NALM6 (cell line): ENCODE measurements around the gene ZNF425.

- PRO-cap: no peak
These were observed 533.8 kb upstream of the CNTNAP2 start for GRCh38 chr7:145582938-145583163.

DNA sequence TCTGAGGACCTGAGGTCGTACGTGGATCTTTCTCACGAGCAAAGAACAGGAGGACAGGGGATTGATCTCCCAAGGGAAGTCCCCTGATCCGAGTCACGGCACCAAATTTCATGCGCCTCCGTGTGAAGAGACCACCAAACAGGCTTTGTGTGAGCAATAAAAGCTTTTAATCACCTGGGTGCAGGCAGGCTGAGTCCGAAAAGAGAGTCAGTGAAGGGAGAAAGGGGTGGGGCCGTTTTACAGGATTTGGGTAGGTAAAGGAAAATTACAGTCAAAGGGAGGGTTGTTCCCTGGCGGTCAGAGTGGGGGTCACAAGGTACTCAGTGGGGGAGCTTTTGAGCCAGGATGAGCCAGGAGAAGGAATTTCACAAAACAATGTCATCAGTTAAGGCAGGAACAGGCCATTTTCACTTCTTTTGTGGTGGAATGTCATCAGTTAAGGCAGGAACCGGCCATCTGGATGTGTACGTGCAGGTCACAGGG lies 132.1 kb downstream of the CNTNAP2 start:
- PRO-cap: no peak

- PRO-cap: no peak
These were observed 465.7 kb downstream of the CNTNAP2 start for GRCh38 chr7:146582272-146582681.

DNA sequence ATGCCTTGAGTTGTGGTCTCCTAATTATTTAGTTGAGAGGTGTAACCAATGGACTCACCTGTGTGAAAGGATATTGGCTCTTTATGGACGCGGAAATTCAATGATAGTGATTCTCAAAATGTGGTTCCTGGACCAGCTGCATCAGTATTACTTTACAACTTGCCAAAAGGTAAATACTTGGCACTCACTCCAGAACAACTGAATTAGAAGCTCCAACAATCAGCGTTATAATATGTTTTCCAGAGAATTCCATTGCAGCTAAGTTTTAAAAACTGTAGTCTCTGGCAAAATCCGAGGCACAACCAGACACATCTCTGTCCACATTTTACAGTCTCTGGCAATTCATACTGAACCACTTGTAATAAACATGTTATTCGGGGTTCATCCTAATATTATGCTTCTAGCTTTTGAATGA lies 1144.1 kb downstream of the CNTNAP2 start:
- PRO-cap: no peak

DNA sequence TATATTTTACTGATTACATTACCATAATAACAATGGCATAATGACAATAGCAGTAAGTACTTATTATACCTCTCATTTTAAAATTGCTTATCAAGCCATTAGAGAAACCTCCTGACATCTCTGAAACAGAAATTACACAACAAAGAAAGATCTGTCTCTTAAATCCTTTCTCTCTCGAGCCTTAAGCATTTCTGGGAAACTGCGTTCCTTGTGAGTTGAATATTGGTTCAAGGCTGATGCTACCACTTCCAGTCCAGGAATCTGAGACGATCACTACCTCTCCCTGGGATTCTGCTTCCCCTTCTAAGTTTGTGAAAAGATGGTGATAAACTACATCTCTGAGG lies 334.9 kb upstream of the C7orf33 start:
- PRO-cap: no peak

- PRO-cap: no peak
These were observed 327.8 kb upstream of the C7orf33 start for GRCh38 chr7:148262678-148263254.

DNA sequence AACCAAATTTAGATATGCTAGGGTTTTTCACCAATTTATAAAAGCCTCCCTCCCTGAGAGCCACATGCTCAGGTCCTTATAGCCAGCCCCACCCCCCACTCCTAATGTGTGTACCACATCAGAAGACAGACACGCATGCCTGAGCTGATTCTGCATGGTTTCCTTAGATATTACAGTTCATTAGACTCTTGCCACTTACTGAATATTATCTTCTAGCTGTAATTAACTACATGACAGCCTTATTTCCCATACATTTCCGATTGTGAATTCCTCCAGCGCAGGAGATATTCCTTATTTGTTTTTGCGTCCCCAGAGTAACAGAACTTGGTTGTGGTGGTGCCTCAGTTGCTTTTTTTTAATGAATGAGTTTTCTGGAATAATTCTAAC lies 2.1 kb downstream of the CUL1 start:
- PRO-cap: no peak

DNA sequence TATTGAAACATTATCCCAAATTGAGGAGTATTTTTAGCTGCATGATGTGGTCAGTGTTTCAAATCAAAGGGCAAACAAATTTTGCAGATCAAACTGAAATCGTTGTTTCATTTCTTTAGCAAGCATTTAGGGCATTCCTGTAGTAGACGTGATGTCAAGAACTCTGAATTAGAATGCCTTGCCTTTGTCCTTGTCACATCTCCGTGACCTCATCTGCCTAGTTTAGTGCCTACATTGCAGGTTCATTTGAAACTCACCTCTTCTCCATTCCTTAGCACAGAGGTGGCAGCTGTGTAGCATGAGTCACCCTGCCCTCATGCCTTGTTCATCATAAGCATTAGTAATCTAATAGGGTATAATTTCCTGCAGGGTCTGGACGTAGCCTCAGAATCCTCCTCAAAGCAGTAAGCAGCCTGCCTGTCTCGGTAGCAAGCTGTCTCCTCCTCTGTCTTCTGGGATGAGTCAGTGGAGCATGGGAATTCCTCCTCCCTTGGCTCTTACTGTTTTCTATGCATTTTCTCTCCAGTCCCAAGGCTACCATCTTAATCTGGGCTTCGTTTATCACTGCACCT lies 73.8 kb downstream of the CUL1 start:
- PRO-cap: no peak

DNA sequence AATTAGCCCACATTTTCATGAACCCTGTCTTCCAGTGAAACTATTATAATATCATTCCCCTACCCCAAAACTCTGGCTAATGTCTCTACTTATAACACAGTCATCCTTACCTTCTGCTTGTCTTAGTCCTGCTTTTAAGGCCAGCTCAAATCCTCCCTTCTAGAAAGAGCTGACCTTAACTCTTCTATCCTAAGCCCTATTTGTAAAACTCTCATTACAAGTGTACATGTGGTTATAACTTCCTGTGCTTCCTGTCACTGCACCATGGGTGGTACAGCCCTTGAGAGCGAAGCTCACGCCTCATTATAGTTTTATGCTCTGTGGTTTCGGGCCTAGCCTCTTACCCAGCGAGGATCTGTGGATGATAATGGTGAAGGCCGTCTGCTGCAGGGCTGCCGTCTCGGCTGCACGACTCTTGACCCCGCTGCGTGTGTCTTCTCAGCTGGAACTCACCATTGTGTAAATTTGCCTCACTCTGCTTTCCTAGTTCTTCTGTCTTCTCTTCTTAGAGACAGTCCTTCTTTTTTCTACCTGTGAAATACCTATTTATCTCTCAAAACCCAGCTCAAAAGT lies 74.6 kb downstream of the CUL1 start:
- PRO-cap: no peak

DNA sequence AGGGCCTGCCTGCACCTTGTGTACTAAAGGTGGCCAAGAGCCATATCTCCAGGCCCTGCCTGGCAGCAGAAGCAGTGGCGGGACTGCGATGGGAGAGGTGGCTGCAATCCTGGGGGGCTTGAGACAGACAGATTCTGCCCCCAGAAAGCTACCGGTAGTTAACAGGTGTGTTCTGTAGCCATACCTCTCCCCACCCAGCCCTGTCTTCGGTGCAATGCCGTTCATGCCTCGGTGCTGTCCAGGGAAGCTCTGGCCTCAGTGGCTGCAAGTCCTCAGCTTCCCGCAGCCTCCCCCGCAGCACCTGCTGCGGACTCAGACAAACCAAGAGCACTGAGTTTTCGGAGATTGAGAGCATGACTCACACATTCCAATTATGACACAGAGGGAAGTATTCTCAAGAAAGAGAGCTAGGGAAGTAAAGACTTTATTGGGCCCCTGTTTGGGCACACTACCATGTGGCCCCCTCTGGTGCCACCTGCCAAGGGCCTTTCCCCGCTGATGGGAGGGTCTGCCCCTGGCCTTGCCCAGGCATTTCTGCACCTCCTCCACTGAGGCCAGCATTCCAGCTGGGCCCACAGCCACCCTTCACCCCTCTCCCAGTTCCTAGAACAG lies 30.1 kb upstream of the EZH2 start:
- PRO-cap: no peak

GRCh38 chr7:149126138-149126535 lies at the start of gene ZNF425:
Gene ZNF425 (minus strand): TSS chr7:149126324.
- PRO-cap: bidirectional peak, plus-strand start at chr7:149126408, minus-strand start at chr7:149126273

DNA sequence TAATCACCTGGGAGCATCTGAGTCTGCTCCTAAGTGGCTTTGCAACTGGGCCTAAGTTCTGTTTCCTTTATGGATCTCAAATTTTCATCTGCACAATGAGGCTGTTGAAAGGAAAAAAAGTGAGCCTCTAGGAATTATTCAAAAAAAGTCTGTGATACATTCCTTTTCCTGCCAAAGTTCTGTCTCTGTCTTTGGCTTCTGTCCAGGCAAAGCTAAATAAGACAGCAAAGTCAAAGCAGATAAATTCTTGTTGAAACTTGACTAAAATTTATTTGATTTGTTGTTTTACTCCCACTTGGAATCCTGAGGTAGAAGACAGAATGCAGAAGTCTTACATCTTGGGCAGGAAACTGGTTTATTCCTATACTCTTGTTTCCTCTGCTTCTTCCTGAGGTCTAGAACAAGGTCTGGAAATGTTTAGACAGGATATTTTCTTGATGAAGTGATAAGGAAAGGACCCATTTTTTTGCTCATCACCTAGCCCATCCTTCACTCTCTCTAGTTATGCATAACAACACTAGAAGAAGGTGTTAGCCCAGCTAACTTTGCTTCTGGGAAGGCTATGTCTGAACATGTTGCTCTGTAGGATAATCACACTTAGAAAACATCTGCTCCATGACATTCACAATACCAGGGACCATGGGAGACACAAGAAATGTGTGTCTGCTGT lies 14.2 kb upstream of the ZNF282 start:
- PRO-cap: no peak

DNA sequence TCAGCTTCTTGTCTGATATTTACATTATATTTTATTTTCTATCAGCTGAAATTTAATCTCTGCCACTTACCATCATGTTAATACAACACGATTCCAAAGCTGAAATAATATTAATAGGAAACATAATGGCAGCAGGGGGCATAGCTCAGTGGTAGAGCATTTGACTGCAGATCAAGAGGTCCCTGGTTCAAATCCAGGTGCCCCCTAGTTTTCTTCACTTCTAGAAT lies 48.0 kb downstream of the ZNF783 start:
- PRO-cap: no peak

- PRO-cap: no peak
These were observed 83.4 kb downstream of the ZNF777 start for GRCh38 chr7:149377469-149377849.

- PRO-cap: bidirectional peak, plus-strand start at chr7:149497291, minus-strand start at chr7:149497187
These were observed 731 bp downstream of the ZNF746 start for GRCh38 chr7:149496756-149497399.

GRCh38 chr7:149605956-149607020 lies 108.5 kb upstream of the KRBA1 start:
- PRO-cap: no peak

GRCh38 chr7:149612907-149613612 lies 101.7 kb upstream of the KRBA1 start:
- PRO-cap: no peak

GRCh38 chr7:149691120-149691451 lies 23.7 kb upstream of the KRBA1 start:
- PRO-cap: no peak

DNA sequence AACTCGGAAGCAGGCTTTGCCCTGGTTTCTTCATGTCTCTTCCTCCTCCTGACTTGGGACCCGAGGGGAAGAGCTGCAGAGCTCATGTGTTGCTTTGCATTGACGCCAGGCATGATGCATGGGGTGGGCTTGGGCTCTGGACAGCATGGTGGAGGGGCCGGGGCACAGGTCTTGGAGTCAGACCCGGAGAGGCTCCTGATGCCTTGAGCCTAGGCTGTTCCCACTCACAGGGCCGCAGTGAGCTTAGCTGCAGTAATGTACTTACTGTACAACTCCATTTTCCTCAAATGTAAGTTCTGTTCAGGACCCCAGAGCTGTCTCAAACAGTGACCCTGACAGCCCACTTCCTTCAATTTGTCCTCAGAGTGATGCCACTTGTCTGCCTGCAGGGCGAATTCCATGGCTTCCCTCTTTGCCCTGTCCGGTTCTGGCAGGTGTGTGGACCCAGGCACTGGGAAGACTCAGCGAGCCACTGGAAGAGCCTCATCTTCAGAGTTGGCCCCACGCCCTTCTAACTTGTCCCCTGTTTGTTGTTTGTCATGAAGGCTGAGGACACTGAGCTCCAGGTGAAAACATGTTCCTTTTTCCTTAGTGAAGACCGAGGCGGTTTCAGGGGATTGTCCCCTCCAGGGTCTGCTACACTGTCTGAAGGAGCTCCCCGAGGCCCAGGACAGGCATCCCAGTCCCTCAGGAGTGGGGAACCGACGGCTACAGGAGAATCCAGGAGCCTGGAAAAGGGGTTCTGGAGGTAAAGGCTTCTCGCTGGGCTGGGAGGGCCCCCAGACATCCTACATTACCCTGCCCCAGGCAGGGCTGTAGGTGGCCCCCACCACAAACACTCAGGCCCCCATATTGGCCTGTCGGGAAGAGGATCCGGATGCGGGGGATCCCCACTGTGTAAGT lies 8.6 kb downstream of the KRBA1 start:
- PRO-cap: no peak

DNA sequence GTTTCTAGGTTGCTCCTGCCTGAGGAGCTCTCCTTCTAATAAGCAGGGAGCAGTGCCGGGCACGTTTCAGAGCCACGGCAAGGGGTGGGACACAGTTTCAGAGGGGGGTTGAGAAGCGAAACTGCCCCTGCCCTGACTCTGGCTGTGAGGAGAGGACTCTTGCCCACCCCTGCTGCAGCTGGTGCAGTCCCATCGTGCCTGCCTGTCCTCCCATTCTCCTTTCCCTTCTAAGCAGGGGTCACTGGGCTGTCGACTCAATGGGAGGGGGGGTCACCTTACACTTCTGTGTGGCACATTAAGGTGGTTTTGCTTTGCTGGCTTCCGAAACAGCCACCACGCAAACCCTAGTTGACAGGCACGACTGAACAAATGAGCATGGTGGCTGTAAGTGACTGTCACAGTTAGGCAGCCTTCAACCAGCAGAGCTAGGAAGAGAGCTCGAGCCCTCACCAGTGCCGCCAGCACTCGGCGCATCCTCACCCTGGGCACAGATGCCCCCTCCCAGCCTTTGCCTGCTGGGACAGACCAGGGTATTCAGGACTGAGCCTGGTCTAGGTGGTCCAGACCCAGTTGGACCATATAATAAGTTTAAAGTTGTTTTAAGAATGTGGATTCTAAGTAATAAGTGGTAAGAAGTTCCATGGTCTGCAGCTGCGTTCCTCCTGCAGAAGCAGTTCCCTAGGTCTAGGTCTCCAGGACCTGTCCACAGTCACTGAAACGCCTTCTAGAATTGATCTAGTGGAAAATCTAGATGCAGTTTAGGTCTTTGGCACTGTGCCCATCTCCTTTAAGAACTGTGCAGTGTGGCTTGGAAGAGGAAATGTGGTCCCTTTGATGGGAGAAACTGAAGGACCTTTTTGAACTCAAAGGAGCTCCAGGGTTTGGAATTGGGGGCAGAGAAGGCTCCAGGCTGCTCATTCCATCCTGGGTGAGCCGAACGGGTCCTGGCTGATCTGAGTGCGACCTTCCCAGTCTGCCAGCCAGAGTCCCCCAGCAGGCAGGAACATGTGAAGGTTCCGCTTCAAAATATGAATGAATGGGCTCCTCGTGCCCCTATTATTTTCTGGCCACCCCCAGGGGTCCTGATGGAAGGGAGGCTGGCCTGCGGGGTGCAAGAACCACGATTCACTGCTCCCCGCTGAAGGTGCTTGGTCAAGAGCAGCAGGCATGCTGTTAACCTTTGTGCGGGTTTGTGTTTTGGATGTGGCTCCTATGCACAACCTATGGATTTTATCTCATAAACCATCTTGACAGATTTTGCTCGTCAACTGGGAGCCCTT lies 21.5 kb downstream of the KRBA1 start:
- PRO-cap: no peak